ENCODE measurements around a stretch of chr1.

DNA sequence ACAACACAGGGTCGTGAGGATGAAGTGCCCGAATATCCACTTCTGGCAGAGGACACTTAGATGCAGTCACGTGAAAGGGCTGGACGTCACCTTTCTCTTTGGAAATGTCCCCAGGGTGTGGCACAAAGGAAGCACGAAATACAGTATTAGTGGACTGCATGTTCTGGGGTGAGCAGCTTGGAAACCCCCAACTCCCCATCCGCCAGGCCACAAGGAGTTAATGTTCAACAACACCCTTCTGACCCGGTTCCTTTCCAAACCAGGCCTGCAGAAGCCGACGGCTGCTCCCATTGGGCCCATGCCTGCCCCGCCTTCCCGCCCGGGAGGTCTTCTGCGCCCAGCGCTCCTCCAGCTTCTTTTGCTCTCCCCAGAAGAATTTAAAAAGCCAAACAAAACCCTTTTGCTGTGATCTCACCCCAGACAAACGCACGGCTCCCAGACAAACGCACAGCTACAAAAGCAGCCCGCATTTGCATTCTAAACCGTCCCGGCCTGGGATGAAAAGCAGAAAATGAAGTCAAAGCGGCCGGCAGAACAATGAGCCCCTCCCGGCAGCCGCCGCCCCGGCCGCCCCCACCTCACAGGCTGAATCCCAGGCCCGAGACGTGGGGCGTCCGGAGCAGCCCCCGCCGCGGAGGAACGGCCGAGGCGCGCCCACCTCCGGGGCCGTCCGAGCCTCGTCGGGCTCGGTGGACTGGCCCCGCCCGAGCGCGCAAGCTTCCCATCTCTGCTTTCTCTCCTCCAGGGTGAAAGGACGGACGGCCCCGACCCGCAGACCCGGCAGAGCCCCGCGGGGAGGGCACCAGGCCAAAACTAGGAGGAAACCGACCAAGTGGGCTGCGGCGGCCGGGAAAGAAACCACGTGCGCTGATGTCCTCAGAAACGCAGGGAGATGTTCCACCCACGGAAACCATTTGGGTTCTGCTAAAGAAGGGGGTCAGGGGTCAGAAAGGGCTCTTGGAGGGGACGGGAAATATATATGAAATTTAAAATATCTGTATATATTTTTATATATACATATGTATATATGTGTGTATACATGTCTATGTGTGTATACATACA, 101.9 kb downstream of the PLPP3 start:
- PRO-cap = unidirectional peak, plus-strand start at position 419 of the sequence; bidirectional peak, plus-strand start at position 744 of the sequence, minus-strand start at position 696 of the sequence

DNA sequence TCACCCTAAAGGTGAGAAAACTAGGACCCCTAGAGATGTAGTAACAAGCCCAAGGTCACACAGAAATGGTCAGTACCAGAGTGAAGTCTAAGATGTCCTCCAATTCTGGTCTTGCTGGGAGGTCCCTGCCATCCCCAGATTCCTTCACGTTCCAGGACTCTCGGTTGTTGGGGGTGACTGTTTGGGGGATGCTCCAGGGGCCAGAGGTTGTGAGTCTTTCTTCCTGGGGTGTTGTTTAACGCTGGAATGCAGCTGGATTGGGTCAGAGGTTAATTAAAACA, 811 bp downstream of the PRKAA2 start:
- PRO-cap = no peak

DNA sequence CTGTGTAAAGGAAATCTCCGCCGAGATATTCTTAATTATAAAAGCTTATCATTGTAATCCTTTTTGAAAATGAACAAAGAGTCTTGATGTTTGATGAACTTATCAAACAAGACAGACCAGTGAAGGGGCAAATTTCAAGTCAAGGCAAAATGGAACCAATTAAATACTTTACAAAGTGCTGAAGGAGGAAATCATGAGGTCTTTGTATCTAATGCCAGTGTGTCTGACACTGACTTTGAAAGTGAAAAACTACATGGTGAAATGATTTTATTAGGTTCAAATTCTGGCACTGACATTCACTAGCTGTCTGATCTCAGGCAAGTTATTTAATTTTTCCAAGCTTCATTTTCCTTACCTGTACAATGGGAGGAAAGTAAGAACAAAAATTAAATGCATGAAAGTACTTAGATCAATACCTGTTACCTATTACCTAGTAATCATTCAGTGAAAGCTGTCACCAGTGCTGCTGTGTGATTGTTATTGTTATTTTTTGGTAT, 1.4 kb downstream of the C8A start:
- PRO-cap = no peak

- PRO-cap = no peak
Measured at GRCh38 chr1:56973856-56974465, 8.1 kb upstream of the C8B start.

GRCh38 chr1:57003821-57004323, 38.1 kb upstream of the C8B start:
- PRO-cap = no peak

DNA sequence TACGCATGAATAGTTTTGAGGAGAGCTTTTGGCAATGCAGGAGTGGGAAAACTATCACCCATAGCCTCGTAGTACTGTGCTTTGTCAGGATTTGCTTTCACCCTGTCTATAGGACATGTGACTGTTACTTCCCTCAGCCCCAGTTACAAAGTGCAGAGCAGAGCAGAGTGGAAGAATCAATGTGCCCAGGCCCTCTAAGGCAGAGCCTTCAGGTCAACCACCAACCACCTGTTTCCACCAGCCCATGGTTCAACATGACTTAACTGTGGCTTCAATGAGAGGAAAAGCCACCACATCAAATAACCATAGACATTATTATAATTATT, 68.9 kb upstream of the C8B start:
- PRO-cap = no peak

DNA sequence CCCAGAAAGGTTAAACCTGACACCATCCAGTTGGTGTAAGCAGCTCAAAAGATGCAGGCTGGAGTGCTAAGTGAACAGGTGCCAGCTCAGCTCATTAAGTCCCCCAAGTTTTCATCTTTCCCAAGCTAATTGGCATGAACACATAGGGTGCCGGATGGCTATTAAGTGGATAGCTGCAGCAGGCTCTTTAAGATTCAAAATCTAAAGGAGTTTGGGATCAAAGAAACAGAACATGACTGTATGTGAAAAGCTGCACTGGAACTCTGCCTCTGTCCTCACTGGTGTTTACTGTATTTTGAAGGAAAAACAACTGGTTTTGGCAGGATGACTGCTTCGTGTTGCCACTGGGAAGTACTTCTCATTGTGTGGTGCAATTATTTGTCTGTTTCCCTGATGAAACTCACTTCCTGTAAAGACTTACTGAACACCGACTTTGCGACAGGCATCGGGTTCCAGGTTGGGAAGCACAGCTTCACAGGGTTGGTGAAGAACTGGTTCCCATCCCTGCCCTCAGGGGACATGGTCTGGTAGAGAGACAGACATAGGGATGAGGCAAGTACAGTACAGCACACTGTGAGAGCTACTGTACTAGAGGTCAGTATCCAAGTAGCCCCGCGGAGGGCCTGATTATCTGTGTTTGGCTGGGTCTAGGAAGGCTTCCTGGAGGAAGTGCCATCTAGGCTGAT, 152.6 kb downstream of the DAB1 start:
- PRO-cap = no peak

GRCh38 chr1:57307343-57307542, 116.6 kb downstream of the DAB1 start:
- PRO-cap = no peak

DNA sequence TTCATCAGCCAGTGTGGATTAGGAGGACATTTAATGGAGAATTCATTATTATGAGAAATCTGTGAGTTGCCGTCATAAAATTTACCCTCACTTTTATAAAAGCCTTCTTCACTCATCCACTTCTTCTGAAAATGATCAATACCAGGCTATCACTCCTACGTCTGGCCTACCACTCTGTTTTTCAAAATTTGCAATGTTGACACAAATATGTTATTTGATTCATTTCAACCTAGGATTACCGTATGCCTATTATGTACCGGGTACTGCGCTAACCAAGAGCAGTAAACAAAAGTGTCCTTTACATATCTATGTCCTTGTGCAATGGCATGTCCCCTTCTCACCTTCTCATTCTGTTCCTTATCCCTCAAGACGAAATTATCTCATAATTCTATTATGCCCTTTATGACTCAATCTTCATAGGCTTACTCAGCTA, 392.8 kb upstream of the DAB1 start:
- PRO-cap = no peak

DNA sequence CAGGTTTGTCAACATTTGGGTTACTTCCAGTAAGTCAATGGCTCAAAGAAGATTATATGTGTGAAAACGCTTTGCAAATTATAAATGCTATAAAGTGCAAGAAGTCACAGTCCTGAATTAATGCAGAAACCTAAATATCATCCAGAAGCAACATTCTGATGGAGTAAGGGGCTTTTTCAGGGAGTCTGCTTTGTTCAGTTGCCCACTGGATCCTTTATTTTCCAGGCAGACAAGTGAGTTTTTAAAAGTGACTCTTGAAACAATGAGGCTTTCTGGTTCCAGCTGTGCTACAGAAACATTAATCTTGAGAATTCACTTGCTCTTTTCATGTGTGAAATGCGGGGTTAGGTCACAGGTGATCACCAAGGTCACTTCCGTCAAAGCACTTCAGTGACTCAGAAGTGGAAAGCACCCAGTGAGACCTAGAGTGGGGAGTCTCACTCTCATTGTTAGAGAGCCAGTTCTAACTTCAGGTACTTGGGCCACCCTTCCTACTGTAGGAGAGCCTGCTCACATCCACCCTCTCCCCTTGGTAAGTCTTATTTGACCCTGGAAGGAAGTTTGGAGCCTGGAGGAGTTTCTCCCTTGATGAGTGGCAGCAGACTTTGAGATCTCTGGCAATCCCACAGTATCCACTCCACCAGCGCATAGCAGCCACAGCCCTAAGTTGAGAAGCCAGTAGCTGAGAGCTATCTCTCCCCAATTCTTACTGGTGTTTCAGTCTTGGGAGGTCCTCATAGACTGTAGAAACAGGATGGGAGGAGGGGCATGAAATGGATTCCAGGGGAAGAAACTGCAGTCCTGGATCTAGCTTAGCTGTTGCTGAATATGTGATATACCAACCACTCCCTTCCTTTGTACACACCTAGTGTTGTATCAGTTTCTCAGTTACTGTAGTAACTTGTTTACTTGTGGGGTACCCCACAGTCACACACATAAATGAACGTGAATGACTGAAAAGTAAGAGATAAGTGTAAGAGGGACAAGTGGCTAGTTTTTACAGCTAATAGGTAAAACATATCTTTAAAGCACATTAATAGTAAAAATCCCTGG, 3.2 kb downstream of the TACSTD2 start:
- PRO-cap = no peak

- PRO-cap = no peak
Measured at GRCh38 chr1:58576285-58576842, 688 bp downstream of the TACSTD2 start.

DNA sequence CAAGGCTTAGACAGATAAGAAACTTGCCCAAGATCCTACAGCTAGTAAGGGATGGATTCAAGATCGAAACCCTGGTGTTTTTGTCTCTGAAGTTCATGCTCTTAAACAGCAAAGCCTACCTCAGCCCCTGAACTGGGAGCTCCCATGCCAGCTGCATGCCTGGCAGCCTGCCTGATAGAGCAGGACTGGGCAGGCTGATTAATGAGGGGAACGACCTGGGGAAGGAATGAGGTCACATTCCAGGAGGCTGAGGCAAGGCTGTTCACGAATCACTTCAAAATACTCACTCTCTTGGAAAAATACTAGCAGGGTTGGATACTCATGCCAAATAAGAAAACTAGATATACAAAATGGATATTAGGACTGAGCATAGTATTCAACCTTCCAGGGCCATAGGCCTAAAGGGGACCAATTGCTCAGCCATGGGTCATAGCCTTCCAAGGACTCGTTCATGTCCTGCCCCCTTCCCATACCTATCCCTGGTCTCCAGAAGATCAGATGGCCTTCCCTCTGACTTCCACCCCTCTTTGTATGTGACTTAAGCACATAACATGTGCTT, 15.5 kb upstream of the TACSTD2 start:
- PRO-cap = no peak

DNA sequence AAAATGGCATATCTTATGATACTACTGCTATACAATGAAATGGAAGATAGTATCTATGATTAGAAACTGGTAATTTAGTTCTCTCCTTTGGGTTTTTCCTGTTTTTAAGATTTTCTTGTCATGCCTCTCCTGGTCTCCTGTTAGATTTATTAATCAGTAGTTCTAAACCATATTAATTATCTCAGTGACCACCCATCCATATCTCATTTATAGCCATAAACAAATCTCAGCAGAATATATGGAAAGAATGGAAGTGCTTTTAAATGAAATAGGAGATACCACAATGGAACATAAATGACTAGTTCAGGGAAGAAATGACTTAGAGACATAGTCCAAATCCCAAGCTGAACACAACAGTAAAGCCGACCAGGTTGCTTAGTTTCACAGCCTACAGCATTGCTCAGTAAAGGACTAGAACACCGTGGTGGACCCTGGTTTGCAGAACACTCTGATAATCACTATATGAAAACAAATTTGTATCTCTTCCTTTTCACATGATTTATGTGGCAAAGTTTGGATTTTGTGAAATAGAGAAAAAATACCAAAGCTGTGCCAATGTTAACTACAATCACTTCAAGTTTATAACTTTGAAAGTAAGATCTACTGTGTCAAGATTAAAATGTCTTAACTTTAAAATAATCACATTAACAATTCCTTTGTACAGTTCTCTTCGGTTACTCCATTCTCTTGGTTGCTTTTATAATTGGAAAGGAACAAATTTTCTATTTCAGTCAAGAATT, 40.3 kb downstream of the MYSM1 start:
- PRO-cap = no peak

DNA sequence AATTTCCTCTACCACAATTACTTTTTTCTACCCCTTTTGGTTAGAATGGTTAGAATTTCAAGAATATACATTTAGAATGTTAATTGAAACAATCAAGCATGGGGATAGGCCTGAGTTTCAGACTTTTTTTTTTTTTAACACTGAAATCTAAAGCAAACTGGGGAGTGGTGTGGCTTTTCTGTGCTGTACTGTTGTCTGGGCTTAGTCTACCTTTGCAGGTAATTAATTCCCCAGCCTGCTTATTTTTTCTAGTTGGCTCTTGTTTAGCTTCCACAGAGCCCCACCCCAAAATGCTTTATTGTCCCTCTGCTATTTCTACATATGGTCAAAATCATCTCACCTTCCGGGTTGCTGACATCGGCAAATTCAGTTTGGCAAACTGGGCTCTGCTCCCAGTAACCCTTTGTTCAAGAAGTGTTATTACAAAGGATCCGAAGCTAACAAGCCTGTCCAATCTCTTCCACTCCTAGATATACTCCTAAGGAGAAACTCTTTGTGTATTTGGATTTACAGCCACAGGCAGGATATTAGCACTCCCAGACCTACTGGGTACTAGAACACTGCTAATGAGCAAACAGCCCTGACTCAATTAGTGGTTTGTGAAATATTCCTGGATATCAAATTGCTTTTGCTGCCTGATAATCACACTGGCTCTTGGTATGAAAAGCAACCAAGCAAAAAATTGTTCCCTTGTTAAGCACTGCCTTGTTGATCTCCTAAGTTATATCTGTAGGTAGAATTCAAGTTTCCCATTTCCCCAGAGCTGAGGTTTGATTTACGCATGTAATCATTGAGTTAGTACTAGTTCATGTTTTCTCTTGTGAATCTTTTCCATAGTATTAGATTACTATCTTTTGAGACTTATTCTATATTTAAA, 4.0 kb downstream of the JUN start:
- PRO-cap = bidirectional peak, plus-strand start at position 555 of the sequence, minus-strand start at position 469 of the sequence

DNA sequence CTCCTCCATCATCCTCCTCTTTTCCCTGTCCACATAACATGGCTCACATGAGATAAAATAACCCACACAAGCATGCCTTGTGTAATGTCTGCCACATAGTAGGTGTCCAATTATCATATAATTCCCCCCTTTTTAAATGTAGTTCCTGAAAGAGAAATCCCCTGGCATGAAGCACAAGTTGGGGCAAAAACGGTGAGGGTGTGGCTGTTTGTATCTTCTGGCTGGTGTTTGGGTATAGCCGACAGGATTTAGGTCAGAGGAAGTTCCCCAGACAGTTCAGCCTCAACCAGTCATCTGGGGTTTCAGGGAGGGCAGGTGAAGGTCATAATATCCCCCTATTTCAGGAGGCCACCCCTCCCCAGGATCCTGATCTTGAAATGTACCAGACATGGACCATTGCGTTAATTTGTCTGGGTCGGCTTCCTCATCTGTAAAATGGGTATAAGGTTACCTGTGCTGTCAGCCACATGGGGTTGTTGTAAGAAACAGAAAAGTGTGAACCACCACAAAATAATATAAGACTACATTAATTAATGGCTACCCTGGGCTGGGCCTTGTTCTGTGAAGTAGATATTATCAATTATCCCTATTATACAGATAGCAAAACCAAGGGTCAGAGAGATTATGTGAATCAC, 29.1 kb upstream of the JUN start:
- PRO-cap = no peak

DNA sequence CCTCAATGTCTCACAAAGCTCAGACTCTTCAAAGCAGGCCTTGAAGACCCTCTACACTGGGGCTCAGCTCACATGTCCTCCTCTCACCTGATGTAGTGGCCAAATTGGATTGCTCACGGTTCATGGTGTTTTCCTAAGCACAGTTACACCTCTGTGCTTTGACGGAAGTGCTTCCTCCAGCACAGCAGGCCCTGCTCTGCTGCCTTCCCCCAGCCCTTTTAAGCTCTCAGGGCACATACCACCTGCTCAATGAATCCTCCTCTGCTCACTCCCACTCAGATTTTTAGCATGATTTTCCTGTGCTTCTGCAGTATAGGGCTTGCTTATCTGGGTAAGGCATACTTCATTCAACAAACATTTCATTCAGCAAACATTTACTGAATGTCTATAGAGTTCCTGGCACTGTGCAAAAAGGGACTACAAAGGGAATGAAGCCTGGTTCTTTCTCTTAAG, 74.4 kb upstream of the JUN start:
- PRO-cap = no peak

GRCh38 chr1:58896123-58896508, 112.3 kb upstream of the JUN start:
- PRO-cap = no peak

- PRO-cap = bidirectional peak, plus-strand start at chr1:58903729, minus-strand start at chr1:58903737; bidirectional peak, plus-strand start at chr1:58903969, minus-strand start at chr1:58903867; bidirectional peak, plus-strand start at chr1:58904267, minus-strand start at chr1:58904100
Measured at GRCh38 chr1:58903139-58904517, 119.8 kb upstream of the JUN start.

GRCh38 chr1:59046673-59047135, 250.2 kb upstream of the FGGY start:
- PRO-cap = no peak

GRCh38 chr1:59071267-59071987, 225.5 kb upstream of the FGGY start:
- PRO-cap = no peak

Measured in cardiac septum (tissue), 1 donor.